ENCODE measurements around a stretch of chr3.

DNA sequence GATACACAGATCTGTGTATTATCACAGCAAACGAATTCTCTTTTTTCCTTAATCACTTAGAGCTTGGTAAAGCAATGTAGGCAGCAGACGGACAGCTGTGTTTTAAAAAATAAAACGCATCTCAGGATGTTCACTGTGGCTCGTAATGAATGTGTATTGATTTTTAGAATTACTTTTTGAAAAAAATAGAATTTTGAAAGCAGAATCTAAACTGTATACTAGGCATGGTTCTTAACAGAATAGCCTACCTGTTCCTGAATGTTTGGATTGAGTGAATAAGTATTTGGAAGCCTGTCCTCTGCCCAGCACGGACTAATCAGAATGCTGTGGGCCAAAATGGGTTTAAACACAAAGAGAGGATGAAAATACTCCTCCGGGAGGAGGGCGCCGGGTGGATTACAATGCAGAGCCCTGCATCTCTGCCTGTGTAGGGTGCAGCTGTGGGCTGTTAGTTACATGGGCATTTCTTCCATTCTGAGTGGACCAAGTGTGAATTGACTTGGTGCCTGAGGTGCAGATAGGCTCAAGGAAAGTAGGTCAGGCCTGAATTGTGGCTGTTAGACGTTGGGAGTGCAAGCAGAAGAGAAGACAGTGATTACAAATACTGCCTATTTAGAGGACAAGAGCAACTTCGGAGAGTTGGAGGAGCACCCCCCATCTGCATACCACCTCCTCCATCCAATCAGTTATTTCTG, 32.7 kb downstream of the PTPRG start:
- PRO-cap, result no peak

DNA sequence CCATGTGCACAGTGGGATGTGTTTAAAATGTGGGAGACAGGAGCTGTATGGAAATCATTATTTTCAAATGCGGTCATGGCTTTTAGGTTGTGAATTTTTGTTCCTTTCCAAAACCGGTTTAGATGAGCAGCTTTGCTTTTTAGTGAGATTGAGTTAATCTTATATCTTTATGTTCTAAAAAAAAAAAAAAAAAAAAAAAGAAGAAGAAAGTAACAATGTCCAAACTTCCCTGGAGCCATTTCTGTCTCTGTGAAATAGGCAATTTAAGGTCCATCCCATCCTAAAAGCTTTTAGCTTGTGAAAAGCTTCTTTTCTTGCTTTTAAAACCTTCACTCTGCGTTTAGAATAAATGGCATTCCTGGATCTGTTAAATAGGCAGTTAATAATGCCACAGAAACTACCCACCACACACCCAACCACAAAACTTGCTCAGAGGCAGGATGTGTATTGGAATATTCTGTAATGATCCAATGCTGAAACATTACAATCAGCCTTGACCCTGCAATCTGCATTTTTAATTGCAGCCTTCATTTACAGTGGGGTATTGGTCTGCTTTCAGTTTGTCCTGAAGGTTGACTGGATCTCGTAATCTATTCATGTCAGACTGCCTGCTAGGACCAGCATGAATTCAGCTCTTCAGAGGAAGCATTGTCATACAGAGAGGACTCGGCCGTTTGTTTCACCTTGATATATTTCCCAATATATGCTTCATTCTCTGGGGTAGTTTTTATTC, 119.7 kb downstream of the PTPRG start:
- PRO-cap, result no peak

DNA sequence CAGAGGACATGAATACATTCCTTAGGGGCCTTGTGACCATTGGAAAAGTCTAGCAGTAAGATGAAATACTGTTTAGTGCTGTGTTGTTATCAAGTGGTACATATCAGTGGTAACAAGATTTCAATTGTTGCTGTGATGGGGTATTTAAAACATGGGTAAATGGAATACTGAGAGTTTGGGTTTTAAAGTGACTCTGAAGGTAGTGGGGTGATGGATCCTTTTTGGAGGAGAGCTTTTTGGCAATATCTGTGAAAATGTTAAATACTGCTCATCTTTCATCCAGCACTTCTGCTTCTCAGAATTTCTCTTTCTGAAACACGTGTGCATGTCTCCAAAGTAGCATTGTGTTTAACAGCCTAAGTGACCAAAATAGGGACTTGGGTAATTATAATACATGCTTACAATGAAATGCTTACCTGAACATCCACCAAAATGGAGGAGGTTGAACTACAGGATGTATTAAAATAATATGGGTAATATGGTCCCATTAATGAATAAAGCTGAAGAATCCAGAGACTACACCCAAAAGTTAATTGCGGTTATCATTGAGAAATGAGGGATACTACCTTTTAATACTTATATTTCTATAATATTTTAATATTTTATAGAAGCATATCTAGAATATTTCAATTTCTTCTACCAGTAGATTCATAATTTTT, 195.4 kb downstream of the PTPRG start:
- PRO-cap, result no peak

GRCh38 chr3:61847748-61848531, 286.6 kb downstream of the PTPRG start:
- PRO-cap, result no peak

DNA sequence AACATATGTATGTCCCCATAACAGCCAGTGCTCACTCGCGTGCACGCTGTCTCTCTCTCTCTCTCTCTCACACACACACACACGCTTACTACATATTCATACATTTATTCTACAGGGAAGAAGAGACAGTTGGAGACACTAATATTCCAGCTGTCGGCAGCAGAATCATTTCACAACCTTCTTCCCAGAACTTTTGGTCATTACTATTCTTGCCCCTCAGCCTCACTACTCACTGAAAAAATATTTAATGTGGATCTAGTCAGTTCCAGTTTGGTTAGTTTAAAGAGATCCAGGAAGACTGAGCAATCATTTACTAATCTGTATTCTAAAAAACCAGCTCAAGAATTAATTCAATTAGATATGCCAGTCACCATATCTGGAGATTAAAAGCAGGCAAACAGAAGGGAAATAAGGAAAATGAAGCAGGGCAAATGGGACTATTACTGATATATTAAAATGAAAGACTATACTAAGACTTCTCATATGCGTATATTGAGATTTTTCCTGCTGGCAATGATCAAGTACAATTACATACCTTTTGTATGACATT, 362.5 kb upstream of the C3orf14 start:
- PRO-cap, result no peak

GRCh38 chr3:62191303-62191810, 127.5 kb upstream of the C3orf14 start:
- PRO-cap, result no peak

GRCh38 chr3:62604346-62604785, 231.0 kb upstream of the FEZF2 start:
- PRO-cap, result no peak

DNA sequence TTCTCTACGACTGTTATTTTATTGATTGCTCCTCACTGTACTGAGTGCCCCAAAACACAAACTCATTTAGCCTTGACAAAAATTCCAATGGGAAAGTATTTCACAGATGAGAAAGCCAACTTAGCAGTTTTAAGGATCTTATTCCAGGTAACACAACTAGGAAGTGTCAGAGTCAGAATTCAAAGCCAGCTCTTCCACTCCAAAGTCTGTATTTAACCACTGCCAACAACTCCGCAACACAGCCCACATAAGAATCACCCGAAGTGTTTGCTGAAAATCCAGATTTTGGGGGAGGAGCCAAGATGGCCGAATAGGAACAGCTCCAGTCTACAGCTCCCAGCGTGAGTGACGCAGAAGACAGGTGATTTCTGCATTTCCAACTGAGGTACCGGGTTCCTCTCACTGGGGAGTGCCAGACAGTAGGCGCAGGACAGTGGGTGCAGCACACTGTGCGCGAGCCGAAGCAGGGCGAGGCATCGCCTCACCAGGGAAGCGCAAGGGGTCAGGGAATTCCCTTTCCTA, 7.5 kb upstream of the SNTN start:
- PRO-cap, result no peak

GRCh38 chr3:63968658-63968912, 54.7 kb downstream of the PSMD6 start:
- PRO-cap, result no peak

- PRO-cap, result no peak
Observed at GRCh38 chr3:63970624-63971098, 52.6 kb downstream of the PSMD6 start.

- PRO-cap, result unidirectional peak, plus-strand start at chr3:63975801
Observed at GRCh38 chr3:63975567-63976169, 47.6 kb downstream of the PSMD6 start.

DNA sequence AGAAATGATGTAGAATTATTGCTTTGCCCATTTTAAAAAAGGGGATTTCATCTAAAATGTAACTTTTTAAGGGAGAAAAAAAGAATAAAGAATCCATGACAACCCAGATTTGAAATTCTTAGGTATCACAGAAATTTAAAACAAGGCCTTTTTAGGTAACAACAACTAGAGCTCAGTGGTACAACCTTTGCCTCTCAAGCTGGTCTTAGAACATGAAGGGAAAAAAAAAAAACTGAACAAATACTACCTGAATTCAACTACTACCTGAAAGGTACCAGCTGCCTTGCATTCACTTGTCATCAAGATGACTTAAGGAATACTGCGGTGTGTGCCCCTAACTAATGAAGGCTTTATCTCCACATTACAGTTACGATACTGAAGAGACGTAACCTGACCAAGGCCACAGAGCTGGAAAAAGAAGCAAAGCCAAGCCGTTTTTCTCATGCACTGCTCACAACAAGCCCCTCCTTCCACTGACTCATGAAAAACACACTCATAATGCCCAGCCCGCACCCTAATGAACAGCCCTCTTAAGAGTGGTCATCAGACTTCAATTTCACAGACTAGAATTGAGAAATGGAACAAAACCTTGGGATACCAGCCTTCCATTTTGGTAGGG, 11.8 kb downstream of the PSMD6 start:
- PRO-cap, result no peak

DNA sequence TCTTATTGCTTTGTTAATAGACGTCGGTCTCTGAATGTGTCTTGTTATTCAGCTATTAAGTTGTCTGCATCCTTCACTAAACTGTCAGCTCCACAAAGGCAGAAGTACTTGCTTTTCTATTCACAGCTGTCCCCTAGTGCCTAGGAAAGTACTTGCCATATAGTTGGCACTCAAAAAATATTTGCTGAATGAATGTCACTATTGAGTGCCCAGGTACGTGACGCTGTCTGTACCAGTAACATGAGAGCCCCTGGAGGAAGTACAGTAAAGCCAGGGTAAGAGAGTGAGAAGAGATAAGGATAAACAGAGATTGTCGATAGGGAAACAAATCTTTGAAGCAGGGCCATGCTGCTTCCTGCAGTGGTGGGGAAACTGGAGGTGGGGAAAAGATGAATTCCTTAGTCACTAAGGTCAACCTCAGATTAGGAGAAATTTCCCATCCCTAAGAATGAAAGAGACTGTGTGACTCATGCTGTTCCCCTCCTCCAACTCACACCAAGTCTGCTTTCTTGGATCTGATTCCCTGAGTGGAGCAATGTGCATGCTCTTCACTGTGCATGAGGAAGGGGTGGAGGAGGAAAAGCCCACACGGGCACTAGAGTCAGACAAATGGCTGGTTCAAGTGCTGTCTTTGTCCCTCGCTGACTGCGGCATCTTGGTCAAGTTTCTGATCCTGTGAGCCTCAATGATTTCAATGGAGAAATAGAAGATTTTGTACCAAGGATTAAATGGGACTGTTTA, 36.2 kb downstream of the PRICKLE2 start:
- PRO-cap, result no peak

- PRO-cap, result no peak
Observed at GRCh38 chr3:64209233-64209978, 15.9 kb downstream of the PRICKLE2 start.

GRCh38 chr3:64213902-64215133, 10.9 kb downstream of the PRICKLE2 start:
- PRO-cap, result no peak

DNA sequence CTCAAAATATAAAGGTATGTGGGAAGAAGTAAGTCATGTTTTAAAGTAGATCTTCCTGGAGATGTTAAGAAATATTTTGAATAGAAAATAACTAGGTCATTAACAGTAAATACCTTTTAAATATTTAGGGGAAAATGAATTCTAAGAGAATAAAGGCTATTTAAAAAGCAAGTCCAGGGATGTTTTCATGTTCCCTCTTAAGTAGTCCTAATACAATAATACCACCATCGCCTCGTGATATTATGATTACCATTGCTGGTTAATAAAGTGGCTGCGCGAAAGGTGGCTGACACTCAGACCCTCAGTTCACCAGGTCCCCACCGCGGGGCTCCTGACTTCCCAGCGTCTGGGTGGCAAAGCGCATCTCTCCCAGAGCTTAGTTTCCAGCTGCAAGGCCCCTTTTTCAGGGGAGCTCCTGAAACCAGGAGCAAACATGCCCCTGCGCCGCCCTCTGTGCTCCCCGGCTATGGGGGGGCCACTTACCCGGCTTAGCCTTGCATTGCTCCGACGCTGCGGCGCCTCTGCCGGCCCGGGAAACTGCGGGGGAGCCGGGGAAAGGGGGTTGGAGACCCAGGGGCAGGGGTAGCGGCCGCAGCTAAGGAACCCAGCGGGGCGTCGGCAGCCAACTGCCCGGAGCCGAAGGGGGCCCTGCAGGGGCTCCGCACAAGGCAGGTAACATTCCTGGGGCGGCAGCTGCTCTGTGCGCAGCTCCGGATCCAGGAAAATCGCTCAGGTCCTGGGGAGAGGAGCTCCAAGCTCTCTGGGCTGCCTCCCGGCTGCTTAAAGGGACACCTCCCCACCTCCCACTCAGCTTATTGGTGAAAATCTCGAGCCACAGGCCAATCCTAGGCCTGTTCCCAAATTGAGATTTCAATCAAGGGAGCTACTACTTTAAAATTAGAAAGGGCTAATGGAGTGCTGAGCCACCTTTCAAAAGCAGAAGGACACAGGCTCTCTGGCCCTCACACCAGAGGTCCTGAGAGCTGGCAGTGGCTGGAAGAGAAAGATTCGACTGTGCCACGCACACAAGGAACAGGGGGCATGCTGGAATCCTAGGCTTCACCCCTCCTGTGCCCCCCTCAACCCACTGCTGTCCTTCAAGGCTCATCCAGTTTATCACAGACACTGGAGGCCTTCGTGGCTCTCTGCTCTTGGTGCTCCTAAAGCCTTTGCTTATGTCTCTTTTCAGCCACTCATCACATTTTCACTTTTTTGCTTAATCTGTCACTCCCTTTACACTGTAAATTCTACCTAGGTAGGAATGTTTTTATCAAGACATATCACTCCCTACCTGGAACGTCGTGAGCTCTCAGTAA, 42.6 kb upstream of the PRICKLE2 start:
- PRO-cap, result bidirectional peak, plus-strand start at position 928 of the sequence, minus-strand start at position 782 of the sequence

DNA sequence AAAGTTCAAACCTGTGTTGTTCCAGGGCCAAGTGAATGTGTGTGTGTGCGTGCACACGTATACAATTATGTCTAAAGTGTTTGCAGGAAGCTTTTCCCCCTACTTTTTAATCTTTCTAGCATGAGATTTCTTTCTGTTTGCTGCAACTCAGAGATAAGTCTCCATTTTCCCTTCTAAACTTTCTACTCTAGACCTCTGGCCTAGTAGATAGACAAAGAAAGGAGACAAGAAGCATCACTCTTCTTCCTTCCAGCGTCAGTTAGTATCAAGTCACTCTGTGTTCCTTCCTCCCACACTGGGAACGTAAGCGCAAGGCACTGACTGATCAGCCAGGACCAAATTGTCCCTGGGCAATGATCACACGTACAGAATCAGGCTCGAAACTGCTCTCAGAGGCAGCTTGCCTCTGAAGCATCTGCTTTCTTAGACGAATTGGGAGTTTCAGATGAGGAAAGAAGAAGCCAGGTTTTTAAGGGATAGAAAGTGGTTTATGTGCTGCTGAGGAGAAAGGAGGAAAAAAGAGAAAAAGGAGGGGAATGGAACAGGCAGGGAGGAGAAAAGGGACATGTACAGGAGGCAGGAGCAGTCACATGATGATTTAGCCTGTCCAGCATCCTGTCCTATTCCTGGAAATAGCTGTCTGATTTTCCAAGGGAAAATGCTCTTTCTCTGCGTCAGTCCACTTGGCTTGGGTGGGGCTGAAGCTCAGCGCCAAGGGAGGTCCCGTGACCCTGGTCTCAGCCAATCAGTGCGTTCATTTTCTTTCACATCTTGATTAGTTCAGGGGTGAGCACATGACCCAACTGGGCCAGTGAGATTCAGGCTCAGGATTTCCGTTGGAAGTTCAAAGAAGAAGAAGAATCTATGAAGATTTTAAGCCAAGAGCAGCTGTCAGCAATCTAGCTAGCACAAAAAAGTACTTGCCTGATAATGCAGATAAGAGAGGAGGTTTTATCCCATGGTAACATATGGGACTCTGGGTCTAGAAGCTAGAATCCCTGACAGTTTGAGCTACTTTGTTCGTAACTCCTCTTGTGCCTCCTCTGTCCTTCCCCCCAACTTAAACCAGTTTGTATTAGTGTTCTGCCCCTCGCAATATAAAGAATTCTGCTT, 102.0 kb upstream of the PRICKLE2 start:
- PRO-cap, result bidirectional peak, plus-strand start at position 865 of the sequence, minus-strand start at position 685 of the sequence

- PRO-cap, result no peak
Observed at GRCh38 chr3:64650378-64650838, 37.4 kb downstream of the ADAMTS9 start.

GRCh38 chr3:64867003-64867634, 179.3 kb upstream of the ADAMTS9 start:
- PRO-cap, result no peak

DNA sequence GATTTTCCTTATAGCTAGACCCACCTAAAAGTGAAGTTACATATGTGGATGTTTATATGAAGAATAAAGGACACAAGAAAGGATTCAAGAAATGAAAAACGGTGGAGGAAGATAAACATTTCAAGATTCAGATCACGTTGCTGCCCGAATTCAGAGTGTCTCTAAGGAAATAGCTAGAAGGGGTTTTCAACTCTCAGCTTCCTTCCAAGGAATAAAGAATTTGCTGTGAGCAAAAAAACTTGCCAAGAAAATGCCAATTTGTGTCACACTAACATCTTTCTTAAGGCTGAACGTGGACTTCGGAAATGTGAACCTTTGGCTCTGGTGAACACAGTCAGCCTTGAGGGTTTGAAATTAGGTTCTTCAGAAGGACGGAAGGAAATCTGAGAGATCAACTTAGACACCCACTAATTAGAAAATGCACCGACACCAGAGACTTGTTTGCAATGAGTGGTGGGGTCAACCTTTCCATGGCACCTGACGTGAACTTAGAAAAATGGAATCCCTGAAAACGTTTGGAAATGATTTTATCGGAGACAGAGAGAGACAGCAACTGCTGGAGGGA, 269.2 kb upstream of the ADAMTS9 start:
- PRO-cap, result no peak

All from paraaortic lymph node (tissue), 1 donor.